Hair follicle dermal papilla cell (primary cell): ENCODE measurements around the gene PVALEF.

GRCh38 chr17:80826780-80827553 lies 164.7 kb upstream of the CHMP6 start:
- CAGE, long polyA plus RNA, result no peak

GRCh38 chr17:81160004-81160799 lies 5.1 kb upstream of the PVALEF start:
- CAGE, long polyA plus RNA, result no peak

DNA sequence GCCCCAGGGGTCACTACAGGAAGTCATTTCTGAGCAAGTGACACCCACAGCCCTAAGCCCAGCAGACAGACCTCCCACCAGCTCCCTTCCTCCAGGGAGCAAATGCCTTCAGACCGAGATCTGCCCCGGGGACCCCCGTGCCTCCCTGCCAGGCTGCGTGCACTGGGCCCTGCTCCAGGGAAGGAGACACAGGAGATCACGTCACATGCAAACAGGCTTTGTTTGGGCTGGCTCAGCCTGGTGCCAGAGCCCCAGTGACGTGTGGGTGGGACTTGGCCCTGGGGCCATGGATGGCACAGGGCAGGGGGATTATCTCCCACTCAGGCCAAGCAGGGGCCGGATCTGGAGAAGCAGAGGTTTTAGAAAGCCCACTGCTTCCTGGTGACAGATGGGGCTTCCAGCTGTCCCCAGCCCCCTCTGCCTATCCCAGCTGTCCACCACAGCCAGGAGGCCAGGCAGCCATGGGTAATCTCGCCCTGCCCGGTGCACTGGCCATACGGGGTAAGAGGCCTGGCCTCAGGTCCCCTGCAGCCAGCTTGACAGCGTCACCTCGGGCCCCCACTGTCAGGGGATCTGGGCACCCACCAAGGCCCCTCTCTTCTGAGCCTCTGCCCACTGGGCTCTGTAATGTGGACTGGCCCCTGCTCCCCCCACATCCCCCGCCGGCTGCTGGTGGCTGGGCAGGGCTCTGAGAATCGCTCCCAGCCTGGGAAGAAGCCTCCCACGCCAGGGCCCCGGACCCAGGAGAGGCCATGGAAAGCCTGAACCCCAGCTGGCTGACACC lies at the start of gene PVALEF:
TSS of gene PVALEF (plus strand) at position 693 of the 784 bp plus-strand sequence.
- CAGE, long polyA plus RNA, result no peak

DNA sequence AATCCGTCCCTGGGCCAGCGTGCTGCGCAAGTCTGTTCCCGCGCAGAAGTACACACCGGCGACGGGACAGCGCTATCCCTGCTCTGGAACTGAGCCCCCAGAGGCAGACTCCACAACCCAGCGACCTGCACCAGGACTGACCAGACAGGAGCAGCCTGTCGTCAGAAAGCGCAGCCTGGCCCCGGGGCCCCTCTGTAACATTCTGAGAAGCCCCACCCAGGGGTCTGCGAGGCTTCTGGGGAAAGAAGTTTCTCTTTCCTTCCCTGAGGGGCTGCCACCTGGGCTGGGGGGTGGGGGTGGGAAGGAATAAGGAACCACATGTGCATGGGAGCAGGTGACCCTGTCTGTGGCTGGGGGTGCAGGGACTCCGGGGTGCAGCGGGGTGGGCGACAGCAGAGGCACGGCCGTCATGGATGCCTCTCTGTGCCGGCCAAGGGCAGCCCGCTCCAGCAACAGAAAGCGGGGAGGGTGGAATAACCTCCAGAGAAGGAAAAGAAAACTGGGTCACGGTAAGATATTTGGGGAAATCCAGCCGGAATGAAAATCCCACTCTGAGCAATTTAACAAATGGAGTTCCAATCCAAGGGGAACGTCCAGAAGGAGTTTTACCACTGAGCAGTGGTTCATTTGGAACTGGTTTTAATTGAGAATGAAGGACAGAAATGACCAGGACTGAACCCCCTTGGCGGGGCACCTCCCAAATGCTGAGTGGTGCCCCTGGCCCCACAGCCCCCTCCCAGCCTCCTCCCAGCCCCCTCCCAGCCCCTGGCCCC lies 4.2 kb downstream of the NDUFAF8 start:
- CAGE, long polyA plus RNA, result no peak

DNA sequence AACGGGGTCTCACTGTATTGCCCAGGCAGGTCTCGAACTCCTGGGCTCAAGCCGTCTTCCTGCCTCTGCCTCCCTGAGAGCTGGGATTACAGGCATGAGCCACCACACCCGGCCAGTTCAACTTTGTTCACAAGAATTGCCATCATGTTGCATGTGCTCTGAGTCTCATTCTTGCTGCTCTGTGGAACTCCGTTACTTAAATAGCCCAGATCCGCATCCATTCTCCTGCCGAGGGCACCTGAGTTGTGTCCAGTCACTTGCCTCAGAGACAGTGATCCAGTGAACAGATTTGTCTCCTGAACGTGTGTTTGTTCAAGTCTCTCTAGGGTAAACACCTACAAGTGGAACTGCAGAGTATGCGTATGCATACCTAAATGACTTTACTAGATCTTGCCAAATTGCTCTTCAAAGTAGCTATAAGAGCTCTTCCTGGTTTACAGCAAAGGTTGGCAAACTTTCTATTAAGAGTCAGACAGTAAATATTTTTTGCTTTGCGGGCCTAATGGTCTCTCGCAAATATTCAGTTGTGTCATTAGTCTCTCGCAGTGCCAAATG lies 3.4 kb upstream of the SLC38A10 start:
- CAGE, long polyA plus RNA, result no peak

GRCh38 chr17:81335643-81336279 lies 40.7 kb upstream of the SLC38A10 start:
- CAGE, long polyA plus RNA, result no peak

DNA sequence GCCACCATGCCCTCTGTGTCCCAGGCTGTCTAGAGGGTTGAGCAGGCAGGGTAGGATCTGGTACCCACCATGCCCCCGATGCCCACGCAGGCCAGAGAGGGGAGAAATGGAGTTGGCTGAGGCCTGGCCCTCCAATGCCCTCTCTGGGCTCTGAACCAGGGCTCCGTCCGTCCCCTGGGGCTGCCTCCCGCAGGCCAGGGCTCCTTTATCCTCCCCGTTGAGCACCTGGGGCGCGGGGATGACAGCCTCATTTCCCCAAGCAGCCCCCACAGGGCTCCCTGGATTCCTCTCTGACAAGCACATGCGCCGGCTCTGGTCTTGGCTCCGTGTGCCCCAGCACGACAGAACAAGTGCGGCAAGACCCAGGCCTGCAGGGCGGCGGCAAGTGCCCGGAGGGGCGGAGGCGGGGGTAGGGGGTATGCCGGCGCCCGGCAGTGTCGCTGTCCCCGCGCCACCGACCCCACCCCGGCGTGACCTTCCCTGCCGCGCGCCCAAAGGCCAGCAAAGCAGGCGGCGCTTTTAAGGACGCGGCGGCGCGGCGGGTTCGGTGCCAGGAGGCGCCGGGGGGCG lies 8.9 kb upstream of the BAHCC1 start:
- CAGE, long polyA plus RNA, result no peak

- CAGE, long polyA plus RNA, result no peak
Measured at GRCh38 chr17:81387732-81388028, 7.6 kb upstream of the BAHCC1 start.

GRCh38 chr17:81397645-81397971 lies 2.4 kb downstream of the BAHCC1 start:
- CAGE, long polyA plus RNA, result no peak

GRCh38 chr17:81423235-81423646 lies 28.0 kb downstream of the BAHCC1 start:
- CAGE, long polyA plus RNA, result no peak

GRCh38 chr17:81483134-81483654 lies 29.4 kb downstream of the ACTG1 start:
- CAGE, long polyA plus RNA, result no peak

DNA sequence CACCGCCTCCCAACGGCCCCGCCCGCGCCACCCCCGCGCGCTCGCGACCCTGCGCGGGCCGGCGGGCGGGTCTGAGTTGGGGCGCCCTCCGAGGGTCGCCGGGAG lies 227 bp upstream of the ACTG1 start:
- CAGE, long polyA plus RNA, result no peak

DNA sequence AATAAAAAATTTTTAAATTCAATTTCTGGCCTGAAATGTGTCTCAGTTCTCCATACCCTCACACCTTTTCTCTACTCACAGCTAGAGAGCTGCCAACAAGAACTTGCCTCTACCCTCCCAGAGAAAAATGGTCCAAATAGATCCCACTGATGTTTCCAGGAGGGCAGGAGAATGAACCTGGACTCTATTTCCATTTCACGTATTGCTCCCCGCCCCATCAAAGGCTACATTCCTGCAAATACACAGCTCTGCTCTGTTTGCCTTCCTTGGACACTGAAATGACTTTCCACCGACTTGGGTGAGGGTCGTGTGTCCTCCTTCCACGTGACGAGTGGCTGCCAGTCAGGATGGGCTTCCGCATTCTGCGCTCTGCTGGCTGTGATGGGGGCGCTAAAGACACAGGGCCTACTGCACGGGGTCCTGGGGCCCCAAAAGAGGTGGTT lies 21.5 kb upstream of the FAAP100 start:
- CAGE, long polyA plus RNA, result no peak

GRCh38 chr17:81689443-81690491 lies 6.0 kb downstream of the HGS start:
- CAGE, long polyA plus RNA, result no peak

GRCh38 chr17:81696024-81696406 lies 7.2 kb upstream of the MRPL12 start:
- CAGE, long polyA plus RNA, result no peak

- CAGE, long polyA plus RNA, result no peak
Measured at GRCh38 chr17:81713066-81714114, 1.3 kb downstream of the SLC25A10 start.

- CAGE, long polyA plus RNA, result no peak
Measured at GRCh38 chr17:81821642-81822206, 11.4 kb downstream of the MCRIP1 start.

GRCh38 chr17:81822482-81823266 lies 10.4 kb downstream of the MCRIP1 start:
- CAGE, long polyA plus RNA, result no peak

DNA sequence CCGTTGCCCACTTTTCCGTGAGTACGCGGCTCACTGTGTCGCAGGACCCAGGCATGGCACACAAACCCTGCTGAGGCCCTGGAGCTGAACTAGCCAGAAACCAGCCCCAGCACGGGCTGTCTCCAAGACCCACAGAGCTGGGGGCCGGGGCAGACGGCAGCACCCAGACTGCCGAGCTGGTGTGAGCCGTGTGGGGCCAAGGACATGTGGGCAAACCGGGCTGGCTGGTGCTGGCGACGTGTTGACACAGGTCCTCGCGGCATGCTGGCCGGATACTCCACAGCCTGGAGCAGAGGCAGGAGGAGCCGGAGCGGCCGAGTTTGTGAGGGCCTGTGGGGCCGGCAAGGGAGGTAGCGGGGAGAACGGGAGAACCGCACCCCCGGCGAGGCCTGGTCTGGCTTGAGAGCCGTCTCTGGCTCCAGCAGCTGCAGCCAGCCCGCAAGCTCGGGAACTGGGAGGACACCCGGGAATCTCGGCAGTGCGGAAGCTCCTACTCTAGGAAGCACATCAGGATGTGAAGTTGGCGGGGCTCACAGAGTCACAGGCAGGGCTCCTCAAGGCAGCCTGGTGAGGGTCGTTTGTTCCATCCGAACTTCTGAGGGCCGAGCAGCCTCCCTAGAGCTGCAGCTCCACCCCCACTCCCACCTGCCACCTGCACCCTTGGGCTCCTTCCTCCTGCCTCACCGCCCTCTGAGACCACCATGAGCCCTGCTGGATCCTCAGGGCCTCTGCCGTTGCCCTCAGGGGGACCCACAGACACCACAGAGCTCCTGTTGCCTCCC lies 6.6 kb upstream of the PPP1R27 start:
- CAGE, long polyA plus RNA, result no peak

DNA sequence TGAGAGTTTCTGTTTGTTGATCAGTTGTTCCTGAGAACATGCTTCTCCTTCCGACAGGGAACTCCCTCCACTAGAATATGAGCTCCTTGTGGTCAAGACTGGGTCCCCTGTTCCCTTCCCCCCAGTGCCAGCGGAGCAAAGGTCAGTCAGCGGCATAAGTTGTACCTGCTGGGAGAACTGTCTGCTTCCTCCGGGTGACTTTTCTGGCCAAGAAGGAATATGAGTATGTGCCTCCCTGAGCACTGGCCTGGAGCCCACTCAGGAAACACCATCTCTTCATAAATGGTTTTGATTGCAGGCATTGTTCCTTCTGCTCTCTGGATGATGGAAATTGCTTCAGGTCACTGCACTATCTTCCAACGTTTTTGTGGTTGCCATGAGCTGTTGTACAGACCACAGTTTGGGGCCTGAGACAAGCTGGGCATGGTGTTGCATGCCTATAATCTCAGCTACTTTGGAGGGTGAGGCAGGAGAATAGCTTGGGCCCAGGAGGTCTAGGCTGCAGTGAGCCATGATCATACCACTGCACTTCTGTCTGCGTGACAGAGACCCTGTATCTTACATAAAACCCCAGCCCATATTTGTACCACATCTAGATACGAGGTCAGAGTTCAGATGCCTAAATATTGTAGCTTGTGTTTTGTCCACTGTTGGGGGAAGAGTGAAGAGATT lies 2.9 kb upstream of the P4HB start:
- CAGE, long polyA plus RNA, result no peak